HCT116 (cell line): ENCODE measurements around a stretch of chr2.

GRCh38 chr2:43826266-43826598 lies 12.4 kb downstream of the ABCG5 start:
- RRBS, result no CpG with 5 or more reads among the region's 6 CpGs

DNA sequence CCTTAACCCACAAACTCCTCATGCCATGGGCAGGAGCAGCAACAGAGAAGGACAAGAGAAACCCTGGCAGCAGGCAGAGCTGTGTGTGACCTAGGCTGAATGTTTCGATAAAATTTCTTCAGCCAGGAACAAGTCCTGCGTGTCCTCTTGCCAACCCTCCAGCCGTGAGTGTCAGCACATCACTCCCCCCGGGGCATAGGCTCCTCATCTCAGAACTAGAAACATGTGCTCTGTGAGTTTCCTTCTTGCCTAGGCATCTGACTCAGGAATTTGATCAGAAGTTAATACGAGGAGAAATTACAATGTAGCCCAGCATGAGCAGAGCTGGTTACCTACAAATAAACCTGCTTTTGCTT lies 2.2 kb downstream of the ABCG8 start:
- RRBS, result no CpG with 5 or more reads among the region's 5 CpGs

DNA sequence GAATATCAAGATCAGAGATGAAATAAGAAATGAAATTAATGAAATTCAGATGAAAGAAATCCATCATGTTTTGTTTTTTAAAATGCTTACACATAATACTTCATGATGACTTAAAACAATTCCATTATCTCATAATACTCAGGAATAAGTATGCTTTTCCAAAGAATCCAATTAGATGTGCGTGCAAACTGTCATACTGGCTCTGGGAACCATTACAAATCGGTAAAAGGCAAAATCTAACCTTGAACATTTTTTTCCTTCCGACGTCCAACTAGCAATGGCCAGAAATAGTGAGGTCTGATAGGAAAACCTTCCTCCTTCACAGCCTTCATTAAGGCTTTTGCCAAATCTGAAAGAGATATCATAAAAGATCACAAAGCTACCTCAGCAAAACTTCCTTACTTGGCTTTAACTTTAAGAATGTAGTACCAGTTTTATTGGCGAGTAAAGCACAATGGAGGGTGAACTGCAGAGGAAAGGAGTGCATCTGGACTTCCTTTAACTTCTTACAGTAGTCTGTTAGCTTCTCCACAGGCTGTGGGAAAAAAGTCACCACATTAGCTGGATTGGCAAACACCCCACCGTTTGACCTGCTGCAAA lies 22.3 kb downstream of the LRPPRC start:
- RRBS, result no CpG with 5 or more reads among the region's 6 CpGs

- RRBS, result no CpG with 5 or more reads among the region's 5 CpGs
Observed at GRCh38 chr2:44102889-44103338, 65.8 kb upstream of the PPM1B start.

GRCh38 chr2:44237232-44237556 lies 38.1 kb upstream of the SLC3A1 start:
- RRBS, result no CpG with 5 or more reads among the region's 2 CpGs

DNA sequence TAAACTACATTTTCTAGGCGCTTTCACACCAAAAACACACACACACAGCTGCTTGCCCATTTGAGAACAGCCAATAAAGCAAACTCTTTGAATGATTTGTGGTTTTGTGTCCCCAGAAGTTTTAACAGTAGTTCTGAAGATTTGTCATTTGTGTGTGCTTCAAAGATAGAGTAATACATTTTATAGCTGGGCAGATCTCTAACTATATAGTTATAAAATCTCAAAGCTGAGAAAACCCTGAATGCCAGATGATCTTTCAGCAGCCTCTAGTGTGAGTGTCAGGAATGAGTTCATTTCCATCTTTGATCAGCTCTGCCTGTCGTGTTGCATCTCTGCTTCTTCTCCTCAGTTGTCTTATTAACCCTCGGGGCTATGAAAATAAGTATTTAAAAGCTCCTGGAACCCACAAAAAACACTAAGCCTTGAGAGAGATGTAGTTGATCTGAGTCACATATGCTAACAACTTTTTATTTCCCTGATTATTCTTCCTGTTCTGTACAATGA lies 30.1 kb upstream of the SLC3A1 start:
- RRBS, result no CpG with 5 or more reads among the region's 3 CpGs

- RRBS, result no CpG with 5 or more reads among the region's 13 CpGs
Observed at GRCh38 chr2:44706130-44706722, 235.3 kb upstream of the SIX3 start.

DNA sequence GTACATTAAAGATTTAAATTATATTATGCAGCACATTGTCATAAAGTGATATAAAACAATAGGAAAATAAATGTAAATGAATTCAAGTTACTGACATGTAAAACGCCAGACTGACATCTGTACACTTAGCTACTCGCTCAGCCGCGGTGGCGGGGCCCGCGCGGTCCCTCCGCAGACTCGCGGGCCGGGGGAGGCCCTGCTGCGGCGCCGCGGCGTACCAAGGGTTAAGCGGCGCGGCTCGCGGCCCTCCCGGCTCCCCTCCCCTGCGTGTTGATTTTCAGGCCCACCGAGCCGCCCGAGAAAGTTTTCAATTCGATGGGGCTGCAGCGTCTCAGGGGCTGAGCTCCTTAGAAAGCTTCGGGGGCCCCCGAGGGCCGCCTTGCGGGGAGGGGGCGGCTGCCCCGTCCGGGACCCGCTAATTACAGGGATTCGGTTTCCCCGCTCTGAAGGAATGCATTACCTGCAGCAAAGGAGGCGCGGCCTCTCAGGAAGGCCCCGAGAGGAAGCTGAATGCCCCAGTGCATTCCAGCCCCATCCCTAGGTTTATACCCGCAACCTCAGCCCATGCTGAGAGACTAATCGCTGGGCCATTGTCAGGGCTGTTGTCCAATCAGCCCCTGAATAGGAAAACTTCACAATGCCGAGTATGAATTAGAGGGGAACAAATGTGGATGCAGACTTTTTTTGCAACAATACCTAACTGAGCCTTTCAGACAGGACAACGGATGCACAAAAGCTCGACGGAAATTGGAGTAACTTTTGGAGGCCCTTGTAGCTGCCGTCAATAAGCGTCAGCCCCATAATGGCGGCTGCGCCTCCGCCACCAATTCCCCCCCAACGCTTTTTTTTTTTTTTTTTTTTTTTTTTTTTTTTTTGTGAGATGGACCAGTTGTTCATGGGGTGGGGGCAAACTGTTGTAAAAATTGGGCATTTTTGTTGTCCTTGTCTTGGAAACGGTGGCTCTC lies 138.8 kb upstream of the SIX3 start:
- RRBS, result 83% methylated on average over 12 of the region's 55 CpGs

- RRBS, result 2% methylated on average over 11 of the region's 73 CpGs
Observed at GRCh38 chr2:44938630-44939703, 2.5 kb upstream of the SIX3 start.

GRCh38 chr2:44944287-44944643 lies 2.8 kb downstream of the SIX3 start:
- RRBS, result 94% methylated on average over 16 of the region's 34 CpGs

DNA sequence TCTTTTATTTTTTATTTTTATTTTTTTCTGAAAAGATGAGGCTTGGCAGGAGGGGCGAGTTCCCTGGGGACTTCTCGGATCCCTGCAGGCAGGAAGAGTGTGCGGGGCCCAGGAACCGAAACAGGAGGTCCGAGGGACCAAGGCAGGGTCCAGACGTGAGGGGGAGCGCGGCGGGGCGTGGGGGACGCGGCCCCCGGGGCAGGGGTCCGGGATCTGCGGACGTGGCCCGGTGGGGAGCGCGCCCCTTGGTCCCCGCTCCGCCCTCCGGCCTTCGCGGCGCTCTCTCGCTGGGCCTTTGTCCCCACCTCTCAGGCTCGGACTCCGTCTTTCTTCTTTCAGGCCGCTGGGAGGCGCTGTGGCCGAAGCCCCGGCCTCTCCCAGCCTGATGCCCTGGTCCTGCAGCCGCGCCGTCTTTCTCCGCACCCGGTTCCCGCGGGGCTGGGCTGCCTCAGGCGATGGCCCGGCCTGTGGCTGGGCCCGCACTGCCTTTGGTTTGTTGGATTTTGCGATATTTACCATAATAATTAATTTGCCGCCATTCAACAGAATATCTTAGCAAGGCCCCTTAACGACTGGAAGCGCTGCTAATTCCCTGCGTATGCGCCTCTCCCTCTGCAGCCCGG lies 10.6 kb downstream of the SIX3 start:
- RRBS, result 7% methylated on average over 24 of the region's 49 CpGs

- RRBS, result no CpG with 5 or more reads among the region's 9 CpGs
Observed at GRCh38 chr2:45014478-45014846, 5.2 kb upstream of the SIX2 start.

DNA sequence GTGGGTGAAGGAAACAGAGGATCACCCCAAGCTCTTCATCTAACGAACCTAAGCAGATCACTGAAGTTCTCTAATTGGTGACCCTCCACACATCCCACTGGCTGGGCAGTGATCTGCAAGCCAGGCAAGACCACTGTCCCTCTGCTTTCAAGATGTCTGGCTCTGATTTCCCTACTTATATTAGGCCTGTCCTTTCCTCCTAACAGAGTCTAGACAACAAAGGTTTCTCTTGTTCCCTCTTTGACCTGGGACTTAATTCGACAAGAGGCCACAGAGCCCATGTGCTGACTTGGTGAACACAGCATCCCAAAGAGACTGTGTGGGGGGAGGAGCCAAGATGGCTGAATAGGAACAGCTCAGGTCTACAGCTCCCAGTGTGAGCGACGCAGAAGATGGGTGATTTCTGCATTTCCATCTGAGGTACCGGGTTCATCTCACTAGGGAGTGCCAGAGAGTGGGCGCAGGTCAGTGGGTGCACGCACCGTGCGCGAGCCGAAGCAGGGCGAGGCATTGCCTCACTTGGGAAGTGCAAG lies 66.2 kb upstream of the SIX2 start:
- RRBS, result no CpG with 5 or more reads among the region's 12 CpGs

DNA sequence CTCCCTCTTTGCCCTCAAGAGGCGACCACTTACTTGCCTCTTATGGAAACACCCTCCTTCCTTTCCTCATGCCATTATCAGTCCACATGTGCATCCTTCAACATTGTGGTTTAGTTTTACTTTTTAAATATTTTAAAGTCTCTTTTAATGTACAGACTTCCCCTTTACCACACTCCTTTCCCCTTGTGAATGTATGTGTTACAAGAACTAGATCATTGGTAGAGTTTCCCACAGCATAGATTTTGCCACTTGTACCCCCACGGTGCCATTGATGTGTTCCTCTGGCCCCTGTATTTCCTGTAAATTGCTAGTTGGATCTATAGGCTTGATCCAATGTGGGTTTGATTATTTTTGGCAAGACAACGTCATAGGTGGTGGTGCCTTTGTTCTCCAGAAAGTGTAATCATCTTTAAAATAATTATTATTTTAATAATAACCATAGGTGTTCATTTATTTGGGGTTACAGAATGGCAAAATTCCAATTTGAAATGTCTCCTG lies 202.5 kb upstream of the SIX2 start:
- RRBS, result no CpG with 5 or more reads among the region's 3 CpGs

DNA sequence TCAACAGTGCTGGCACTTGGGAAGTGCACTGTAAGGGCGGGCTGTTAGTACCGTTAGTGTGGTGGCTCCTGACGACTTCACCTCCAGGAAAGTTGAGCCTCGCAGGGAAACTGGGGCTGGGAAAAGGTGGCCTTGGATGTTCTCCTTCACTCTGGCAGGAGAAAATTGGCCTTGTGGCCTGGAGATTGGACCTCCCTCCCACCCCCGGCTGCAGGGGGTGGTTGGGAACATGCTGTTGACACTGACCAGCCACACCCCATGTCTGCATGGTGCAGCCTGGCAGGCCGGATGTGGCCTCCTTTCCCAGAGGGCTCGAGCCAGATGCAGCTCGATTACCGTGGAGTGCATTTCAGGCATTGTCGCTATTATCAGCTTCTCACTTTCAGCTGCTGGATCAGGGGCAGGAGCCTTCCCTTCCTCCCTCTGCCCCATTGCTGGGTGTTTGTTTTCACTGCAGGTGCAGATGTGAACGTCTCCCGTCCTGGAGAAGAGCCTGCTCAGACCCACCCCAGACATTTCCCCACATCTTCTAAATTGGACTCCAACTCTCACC lies 210.9 kb upstream of the SIX2 start:
- RRBS, result 53% methylated on average over 2 of the region's 12 CpGs

- RRBS, result no CpG with 5 or more reads among the region's 5 CpGs
Observed at GRCh38 chr2:45639463-45639879, 12.0 kb upstream of the PRKCE start.

- RRBS, result no CpG with 5 or more reads among the region's 3 CpGs
Observed at GRCh38 chr2:45681670-45682247, 30.3 kb downstream of the PRKCE start.

DNA sequence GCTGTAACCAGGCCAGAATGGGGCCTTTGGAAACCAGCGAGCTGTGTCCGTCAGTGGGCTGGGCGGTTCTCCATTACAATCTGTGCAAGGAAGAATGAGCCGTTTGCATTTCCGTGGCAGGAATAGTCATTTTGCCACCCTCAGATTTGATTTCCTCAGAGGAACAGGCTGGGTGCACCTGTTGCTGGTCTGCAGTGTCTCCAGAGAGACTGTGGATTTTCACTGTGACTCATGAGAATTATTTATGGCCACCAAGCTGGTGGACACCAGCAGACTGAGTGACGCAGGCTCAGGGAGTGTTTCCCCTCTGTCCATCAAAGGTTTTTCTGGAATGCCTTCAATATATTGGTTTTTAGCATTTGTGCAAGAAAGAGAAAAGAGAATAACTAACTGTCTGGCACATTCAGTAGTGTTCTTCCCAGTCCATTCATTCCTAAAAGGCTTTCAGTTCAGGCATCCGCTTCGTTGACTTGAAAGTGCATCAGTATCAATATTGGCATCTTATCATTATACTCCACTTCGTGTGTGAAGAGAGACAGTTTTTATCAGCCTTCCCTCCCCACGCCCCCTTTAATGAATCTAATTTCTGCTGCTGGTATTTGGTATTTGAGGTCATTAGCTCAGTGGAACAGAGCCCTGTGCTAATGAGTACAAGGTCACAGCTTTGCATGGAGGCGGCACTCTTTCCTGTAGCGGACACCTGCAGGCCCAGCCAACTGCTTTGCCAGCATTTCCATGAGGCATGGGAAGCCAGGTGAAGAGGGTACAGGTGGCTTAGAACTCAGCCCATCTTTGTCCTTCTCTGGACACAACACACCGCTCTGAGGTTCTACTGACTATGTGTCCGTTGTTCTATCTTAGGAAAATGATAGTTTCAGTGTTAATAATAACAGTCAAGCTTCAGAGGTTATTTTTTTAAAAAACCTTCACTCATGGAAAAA lies 39.9 kb downstream of the PRKCE start:
- RRBS, result no CpG with 5 or more reads among the region's 14 CpGs

- RRBS, result no CpG with 5 or more reads among the region's 10 CpGs
Observed at GRCh38 chr2:45743242-45743864, 91.9 kb downstream of the PRKCE start.

GRCh38 chr2:45821812-45822446 lies 170.5 kb downstream of the PRKCE start:
- RRBS, result no CpG with 5 or more reads among the region's 10 CpGs